Vein endothelial cell (primary cell): ENCODE measurements around the gene IL21R.

- CAGE, long polyA plus RNA = no peak
Measured at GRCh38 chr16:24782478-24782719, 52.9 kb downstream of the TNRC6A start.

DNA sequence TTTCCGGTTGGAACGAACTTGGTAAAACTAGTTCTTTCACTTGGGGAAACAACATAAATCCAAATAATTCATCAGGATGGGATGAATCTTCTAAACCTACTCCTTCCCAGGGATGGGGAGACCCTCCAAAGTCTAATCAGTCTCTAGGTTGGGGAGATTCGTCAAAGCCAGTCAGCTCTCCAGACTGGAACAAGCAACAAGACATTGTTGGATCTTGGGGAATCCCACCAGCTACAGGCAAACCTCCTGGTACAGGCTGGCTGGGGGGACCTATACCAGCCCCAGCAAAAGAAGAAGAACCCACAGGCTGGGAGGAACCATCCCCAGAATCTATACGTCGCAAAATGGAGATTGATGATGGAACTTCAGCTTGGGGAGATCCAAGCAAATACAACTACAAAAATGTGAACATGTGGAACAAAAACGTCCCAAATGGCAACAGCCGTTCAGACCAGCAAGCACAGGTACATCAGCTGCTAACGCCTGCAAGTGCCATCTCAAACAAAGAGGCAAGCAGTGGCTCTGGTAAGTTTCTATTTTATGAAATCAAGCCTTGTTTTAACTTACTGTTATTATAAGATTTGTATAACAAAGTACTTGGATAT, 54.4 kb upstream of the SLC5A11 start:
- CAGE, long polyA plus RNA = no peak

DNA sequence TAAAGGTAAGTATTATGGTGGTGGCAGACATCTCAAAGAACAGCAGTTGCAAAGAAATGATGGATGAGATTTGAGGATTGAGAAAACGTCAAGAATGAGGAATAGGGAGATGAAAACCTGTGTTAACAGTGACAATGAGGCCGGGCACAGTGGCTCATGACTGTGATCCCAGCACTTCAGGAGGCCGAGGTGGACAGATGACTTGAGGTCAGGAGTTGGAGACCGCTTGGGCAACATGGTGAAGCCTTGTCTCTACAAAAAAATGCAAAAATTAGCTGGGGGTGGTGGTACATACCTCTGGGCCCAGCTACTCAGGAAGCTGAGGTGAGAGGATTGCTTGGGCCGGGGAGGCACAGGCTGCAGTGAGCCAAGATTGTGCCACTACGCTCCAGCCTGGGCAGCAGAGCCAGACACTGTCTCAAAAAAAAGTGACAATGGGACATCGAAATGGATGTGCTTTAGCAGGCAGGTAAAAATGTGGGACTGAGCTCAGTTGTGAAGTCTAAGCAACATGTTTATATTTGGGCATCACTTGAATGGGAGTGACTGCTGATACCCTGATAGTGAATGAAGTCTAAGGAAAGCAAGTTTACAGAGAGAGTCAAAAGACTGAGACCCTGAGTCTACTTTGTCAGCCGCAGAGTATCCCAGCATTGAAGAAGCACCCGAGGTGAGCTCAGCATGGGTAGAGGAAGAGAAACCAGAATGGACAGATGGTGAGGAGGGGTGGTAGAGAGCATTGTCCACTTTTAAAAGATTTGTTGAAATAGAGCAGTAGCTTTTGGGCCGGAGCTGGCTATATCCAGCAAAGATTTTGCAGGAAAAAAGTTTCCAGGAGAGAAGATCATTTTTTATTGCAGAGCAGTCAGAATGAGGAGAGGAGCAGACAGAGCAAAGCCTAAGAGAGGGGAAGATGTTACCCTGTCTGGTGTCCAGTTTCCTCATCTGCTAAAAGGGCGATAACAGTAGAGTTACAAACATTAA, 43.3 kb upstream of the SLC5A11 start:
- CAGE, long polyA plus RNA = no peak

GRCh38 chr16:24853834-24854293, 8.1 kb downstream of the SLC5A11 start:
- CAGE, long polyA plus RNA = no peak

DNA sequence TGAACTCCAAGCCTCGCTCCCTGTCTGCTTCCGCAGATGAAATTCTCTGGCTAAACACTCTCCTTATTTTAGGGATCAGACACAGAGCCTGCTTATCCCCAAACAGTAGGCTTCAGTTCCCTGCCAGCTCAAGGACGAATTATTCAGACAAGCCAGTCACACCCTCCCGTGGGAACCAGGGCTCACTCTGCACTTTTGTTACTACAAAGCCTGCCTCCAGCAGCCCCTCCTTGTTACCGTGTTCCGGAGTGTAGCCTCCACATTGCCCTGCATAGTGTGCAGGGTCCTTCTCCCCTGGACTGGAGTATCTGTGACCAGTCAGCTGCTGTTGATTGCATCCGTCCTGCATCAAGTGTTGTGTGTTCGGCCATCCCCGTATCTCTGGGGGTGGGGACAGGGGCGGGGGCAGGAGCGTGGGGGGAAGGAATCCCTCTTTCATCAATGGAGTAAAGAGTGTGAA, 46.5 kb upstream of the LCMT1 start:
- CAGE, long polyA plus RNA = no peak

GRCh38 chr16:27169480-27170154, 33.7 kb upstream of the KDM8 start:
- CAGE, long polyA plus RNA = no peak

- CAGE, long polyA plus RNA = no peak
Measured at GRCh38 chr16:27199748-27200286, 3.5 kb upstream of the KDM8 start.

GRCh38 chr16:27221889-27222665, 18.8 kb downstream of the KDM8 start:
- CAGE, long polyA plus RNA = no peak

- CAGE, long polyA plus RNA = no peak
Measured at GRCh38 chr16:27223696-27224833, 20.7 kb downstream of the KDM8 start.

DNA sequence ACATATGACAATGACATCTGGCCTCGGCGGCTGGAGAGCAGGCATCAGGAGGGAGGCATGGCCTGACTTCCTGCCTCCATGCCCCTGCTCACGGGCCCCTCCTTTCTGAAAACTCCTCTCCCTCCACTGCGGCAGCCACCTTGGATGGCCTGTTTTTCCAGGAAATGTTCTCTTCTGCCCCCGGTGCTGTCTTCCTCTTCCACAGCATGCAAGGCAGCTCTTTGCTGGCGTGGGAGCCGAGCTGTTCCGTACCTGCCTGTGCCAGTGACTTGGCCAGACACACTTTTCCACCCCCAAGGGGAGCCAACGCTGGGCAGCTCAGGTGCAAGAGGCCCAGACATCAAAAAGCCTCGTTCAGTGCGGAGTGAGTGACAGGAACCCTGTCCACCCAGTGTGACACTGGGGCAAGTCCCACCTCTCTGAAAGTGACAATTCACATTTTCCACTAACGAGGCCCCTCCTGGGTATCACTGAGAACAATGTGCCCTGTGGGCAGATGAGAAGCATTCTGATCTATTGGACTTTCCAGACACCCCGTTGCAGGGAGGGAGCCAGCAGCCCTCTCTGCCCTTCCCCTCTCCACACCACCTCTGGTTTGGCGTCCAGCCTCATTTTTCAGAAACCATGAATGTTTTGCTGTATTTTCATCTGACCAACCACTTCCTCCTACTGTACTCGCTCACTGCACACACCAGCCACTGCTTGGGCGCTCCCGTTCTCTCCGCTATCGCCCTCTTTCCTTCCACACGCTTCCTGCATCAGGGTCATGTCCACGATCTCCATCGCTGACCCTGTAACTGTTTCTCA, 31.1 kb downstream of the NSMCE1 start:
- CAGE, long polyA plus RNA = no peak

- CAGE, long polyA plus RNA = no peak
Measured at GRCh38 chr16:27335233-27336119, 21.7 kb downstream of the IL4R start.

GRCh38 chr16:27342815-27343363, 29.1 kb downstream of the IL4R start:
- CAGE, long polyA plus RNA = no peak

DNA sequence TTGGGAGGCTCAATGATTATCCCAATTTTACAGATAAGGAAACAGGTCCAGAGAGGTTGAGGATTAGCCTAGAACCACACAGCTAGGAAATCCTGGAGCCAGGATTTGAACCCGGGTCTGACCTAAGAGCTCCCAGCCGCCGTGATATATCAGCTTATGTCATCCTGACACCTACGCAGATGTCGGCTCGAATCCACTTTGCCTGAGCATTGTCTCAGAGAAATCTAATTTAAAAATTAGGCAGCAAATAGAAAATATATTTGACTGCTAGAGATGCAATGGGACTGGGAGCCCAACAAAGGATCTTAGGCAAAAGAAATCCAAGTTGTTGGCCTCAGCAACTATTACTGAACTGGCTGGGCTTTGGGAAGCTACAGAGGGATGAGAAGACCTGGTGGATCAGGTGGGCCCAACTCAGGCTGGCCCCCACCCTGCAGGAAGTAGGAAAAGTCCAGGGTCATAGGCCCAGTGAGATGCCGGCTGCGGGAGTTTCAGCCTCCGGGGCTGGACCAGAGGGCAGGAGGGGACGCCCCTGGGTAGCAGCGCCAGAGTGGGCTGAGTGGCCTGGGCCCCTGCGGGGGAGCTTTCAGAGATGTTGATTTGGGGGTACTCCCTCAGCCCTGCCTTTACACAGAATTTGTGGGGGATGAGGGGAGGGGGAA, 35.1 kb upstream of the IL21R start:
- CAGE, long polyA plus RNA = no peak

DNA sequence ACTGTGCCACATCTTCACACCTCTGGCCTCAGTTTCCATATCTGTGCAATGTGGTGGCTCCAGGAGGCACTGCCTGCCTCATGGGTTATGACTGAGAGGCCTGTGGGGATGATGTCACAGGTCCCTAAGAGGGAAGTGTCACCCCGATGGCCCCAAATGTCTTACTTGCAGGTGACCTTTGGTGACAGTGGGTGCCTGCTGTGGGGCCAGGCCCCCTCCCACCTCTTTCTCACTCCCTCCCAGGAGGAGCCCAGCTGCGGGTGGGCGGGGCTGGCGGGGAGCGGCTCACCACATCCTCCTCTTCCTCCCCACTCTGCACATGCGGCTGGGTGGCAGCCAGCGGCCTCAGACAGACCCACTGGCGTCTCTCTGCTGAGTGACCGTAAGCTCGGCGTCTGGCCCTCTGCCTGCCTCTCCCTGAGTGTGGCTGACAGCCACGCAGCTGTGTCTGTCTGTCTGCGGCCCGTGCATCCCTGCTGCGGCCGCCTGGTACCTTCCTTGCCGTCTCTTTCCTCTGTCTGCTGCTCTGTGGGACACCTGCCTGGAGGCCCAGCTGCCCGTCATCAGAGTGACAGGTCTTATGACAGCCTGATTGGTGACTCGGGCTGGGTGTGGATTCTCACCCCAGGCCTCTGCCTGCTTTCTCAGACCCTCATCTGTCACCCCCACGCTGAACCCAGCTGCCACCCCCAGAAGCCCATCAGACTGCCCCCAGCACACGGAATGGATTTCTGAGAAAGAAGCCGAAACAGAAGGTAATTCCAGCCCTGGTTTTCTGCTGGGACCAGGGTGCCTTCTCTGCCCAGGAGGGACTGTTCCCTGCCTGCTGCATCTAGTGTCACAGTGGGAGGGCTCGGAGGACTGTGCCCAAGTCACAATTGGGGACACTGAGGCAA, at the start of gene IL21R:
TSS of gene IL21R (plus strand) at position 311 of the 896 bp plus-strand sequence.
- CAGE, long polyA plus RNA = no peak

GRCh38 chr16:27407055-27407665, 5.2 kb downstream of the IL21R start:
- CAGE, long polyA plus RNA = no peak

- CAGE, long polyA plus RNA = no peak
Measured at GRCh38 chr16:27407842-27408522, 6.0 kb downstream of the IL21R start.

GRCh38 chr16:27698264-27698622, 148.3 kb downstream of the KATNIP start:
- CAGE, long polyA plus RNA = no peak

- CAGE, long polyA plus RNA = no peak
Measured at GRCh38 chr16:28112566-28113294, 49.2 kb upstream of the GSG1L start.

DNA sequence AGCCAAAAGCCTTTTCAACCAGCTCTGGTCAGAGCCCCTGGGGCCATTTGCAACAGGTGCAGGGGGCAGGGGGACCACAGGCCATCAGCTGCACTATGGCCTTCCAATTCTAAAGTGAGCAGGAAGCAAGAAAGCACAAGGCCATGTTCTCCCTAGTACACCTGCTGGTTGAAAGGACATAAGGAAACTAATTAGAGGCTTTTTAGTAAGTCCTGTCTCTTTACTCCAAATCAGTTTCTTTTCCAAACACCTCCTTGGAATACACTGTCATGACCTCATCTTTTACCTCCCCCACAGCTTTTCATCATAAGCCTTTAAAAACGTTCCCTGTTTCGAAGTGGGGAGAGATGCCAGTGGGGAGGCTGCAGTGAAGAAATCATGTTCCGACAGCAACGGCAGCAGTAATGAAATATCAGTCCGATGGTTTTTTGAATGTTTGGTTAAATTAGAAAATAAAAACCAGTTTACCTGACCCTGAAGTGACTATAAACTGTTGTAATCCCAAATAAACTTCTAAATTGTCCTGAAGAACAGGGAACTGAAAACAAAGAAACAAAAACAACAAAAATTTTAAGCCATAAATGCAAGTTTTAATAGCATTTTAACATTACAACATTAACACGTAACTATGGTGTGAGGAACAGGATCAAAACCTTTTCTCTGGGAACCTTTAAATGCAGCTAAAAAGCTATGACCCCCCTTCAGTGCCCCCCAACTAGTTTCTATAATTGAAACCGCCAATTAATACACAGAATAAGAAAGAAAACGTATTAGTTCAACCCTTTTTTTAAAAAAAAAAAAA, 68.6 kb upstream of the GSG1L start:
- CAGE, long polyA plus RNA = no peak

DNA sequence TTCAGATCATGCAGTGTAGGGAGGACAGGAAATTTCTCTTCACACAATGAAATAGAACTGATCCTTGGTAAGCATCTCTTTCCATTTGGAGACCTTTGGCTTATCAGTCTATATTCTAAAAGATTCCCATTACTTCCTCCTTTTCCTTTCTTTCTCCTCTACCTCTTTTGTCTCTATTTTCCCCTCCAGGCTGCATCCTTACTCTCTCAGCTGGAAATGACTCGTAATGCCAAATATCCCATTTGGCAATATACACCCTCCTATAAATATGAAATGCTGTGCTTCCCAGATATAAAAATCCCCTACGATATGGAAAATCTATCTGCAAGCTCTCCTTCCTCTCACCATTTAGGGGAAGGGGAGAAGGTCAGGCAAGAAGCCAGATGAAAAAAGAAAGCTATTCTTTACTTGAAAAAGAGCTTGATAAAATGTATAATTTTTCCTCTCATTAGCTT, 40.0 kb downstream of the XPO6 start:
- CAGE, long polyA plus RNA = no peak